Measurements from ENCODE around the genes PEX6, KLHDC3 and CUL7.

DNA sequence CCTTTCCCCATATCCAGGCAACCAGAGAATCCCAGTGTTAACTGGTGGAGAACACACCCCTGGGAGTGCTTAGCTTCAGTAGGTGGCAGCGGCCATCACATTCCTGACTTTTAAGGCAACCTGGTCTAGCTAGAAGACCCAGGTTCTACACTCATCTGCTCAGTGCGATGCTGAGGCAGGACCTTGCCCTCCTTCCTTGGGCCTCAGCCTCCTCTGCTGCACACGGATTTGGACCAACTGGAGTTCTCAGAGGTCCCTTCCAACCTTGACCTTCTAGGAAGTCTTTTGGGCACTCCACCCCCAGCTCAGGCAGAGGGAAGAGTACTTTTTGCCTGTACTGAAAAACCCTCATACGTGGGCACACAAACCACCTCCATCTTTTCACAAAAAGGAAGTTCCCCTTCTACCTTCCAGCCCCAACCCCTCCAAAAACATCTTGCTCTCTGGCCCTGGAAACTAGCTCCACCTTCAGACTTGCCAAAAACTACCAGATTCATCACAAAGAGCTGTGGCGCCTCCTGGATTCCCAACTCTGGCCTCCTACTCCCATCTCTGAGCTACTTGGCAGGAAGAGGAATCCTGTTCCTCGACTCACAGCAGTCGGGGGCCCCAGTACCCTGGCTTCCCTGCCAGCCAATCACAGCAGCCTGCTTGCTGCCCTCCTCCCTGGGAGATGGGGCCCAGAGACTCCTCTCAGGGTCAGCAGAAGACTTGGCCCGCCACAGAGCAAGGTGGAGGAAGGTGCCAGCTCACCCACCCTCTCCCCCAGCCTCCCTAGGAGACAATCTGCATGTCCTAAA lies 2.8 kb downstream of the CCND3 start:
- PRO-cap, 5 experiments, result no peak in any of the 5 experiments
- RAMPAGE, long total RNA, 2 experiments, result no peak in any of the 2 experiments
- RRBS, result no CpG with 5 or more reads among the region's 8 CpGs

- PRO-cap, 5 experiments, result no peak in any of the 5 experiments
- RAMPAGE, long total RNA, 2 experiments, result no peak in any of the 2 experiments
- RRBS, result 73% methylated on average over 3 of the region's 10 CpGs
Observed at GRCh38 chr6:41947486-41948297, 6.1 kb upstream of the CCND3 start.

DNA sequence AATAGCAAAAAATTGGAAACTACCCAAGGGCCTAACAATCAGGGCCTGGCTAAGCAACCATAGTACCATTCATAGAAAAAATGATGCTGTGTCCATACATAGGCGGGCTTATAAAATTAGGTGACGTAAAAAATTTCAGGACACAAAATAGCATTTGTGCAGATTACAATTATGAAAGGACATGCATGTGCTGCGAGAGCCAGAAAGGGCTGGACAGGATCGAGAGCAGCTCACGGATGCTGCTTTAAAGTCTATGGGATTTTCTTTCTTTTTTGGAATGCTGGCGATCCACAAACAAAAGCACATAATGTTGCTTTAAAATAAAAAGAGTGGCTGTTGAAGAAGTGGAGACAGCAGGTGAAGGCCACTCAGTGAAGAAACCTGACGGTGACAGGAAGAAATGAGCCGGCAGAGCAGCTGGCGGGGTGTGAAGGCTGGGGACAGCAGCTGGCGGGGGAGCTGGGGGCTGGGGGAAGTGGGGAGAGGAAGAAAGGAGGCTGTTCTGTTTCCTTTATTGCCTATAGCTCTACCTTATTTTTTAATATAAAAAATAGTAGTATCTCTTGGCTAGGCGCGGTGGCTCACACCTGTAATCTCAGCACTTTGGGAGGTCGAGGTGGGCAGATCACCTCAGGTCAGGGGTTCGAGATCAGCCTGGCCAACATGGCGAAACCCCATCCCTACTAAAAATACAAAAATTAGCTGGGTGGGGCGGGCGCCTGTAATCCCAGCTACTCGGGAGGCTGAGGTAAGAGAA lies 42.6 kb upstream of the TAF8 start:
- PRO-cap, 5 experiments, result peak in 3 of 5 experiments; most common plus-strand start position 202 of the sequence (in 3)
- RAMPAGE, long total RNA, 2 experiments, result no peak in any of the 2 experiments
- RRBS, result no CpG with 5 or more reads among the region's 18 CpGs

- PRO-cap, 5 experiments, result no peak in any of the 5 experiments
- RAMPAGE, long total RNA, 2 experiments, result no peak in any of the 2 experiments
- RRBS, result no CpG with 5 or more reads among the region's 9 CpGs
Observed at GRCh38 chr6:42022603-42023034, 27.7 kb upstream of the TAF8 start.

DNA sequence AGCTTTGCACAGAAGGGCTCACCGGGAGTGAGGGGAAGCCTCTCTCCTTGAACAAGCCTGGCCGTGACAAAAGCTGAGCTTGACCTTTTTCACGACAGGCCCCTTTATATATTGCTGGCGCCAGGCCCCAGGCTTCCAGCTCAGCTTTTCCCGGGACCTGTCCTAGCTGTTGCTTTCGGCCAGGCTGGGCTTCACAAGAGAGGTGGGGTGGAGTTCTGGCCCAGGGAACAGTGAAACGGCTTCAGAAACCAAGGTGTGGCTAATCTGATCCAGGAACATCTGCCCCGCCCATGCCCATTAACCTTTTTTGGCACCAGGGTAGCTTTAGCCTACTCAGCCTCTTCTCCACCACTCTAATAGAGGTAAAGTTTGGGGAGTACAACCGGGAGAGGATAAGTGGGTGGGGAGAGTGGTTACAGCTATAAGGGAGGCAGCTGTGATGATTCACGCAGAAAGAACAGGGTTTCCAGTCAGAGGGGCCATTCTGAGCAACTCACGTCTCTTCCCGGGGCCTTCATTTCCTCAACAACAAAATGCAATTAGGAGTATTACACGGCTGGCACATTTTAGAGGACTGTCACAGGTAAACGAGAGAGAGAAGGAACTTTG lies 42.8 kb downstream of the C6orf132 start:
- PRO-cap, 5 experiments, result no peak in any of the 5 experiments
- RAMPAGE, long total RNA, 2 experiments, result no peak in any of the 2 experiments
- RRBS, result no CpG with 5 or more reads among the region's 14 CpGs

DNA sequence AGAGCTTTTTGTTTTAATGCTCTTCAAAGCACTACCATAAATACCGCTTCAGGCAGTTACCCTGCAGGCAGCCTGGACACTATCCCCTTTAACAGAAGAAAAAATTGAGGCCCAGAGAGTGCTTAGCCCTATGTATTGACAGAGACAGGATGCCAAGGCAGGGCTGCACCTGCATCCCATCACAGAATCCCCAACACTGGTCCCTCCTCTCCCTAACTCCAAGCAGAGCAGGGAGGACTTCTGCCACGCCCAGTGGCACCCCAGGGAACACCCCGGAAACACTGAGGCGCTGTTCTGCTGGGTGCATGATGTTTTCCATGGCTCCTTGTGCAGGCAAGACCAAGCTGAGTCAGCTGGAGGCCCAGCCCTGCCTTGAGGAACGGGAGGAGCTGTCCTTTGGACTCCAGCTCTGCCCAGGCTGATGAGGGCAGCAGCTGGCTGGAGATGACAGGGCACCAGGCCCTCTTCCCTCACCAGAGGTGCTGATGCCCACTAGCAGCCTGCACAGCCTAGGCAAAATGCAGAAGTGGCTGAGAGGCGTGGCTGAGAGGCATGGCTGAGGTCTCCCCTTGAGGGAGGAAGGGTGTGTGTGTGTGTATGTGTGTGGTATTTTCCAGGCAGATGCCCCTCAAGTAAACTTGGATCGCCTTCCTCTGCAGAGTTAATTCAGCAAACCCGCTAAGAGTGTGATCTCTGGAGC lies 2.5 kb downstream of the C6orf132 start:
- PRO-cap, 5 experiments, result no peak in any of the 5 experiments
- RAMPAGE, long total RNA, 2 experiments, result no peak in any of the 2 experiments
- RRBS, result no CpG with 5 or more reads among the region's 8 CpGs

DNA sequence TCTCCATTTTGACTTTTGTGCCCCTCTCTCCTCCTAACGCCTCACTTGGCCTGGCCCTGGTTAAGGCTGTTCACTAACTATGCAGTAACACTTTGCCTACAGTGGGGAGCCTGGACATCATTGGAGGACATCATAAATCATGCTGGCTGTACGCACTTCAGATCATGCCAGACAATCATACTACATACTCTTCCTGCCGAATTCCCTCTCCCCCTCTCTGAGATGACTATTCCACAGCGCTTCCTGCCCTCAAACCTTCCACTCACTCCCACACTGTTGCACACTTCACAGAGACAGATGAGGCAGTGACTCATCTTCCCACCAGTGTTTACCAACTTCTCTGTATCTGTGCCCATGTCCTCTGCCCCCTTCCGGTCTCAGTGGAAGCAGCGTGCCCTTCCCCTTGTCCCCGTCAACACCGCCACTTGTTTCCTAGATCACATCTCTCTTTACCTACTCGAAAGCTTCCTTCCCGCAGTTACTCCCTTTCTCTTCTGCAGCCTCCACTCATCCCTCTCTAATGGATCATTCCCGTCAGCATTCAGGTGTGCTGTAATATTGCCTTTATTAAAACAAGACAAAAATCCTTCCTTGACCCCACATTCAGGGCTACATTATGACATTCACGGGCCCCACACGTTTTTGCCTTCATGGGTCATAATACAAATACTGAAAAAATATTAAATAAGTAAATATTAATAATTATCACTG lies 3.3 kb upstream of the GUCA1B start:
- PRO-cap, 5 experiments, result no peak in any of the 5 experiments
- RAMPAGE, long total RNA, 2 experiments, result no peak in any of the 2 experiments
- RRBS, result no CpG with 5 or more reads among the region's 13 CpGs

DNA sequence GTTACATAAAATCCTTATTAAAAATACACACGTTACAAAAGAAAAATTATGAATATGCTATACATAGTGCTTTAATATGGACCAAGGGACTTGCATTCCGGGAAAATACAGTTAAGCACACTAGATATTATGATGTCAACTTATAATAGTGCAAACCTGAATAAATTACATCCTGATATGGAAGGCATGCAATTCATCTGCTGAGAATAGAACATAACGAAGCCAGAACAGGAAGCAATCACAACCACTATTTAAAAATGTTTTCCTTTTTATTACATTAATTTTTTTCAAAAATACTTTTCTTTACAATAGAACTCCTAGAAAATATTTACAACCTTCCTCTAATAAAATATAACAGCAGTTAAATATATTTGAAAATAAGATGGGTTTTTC lies 7.8 kb upstream of the MRPS10 start:
- PRO-cap, 5 experiments, result no peak in any of the 5 experiments
- RAMPAGE, long total RNA, 2 experiments, result no peak in any of the 2 experiments
- RRBS, result no CpG with 5 or more reads among the region's 3 CpGs

DNA sequence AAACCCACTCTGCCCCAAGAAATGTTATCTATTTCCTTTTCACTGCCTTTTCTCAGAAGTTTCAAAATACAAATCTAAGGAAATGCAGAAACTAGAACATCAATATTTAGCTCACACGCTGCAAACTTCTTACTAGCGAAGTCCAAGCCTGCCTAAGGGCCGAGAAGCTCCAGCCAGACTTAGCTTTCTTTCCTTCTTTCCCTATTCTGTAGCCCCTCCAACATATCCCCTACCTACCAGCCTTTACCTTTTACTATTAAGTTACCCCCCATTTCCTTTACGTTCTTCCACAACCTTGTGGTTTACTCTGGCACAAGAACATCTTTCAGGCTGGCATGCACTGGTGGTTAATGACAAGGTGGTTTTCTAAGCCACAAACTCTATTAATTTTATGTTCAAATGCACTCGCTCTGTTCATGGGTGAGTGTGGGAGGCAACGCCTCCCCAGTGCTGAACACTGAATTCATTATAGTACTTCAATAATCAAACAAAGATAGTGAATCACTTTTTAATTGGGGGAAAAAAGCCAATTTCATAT lies 64.5 kb downstream of the TRERF1 start:
- PRO-cap, 5 experiments, result no peak in any of the 5 experiments
- RAMPAGE, long total RNA, 2 experiments, result no peak in any of the 2 experiments
- RRBS, result no CpG with 5 or more reads among the region's 6 CpGs

- PRO-cap, 5 experiments, result no peak in any of the 5 experiments
- RAMPAGE, long total RNA, 2 experiments, result no peak in any of the 2 experiments
- RRBS, result no CpG with 5 or more reads among the region's 4 CpGs
Observed at GRCh38 chr6:42441457-42441852, 10.3 kb downstream of the TRERF1 start.

GRCh38 chr6:42443685-42444099 lies 8.0 kb downstream of the TRERF1 start:
- PRO-cap, 5 experiments, result no peak in any of the 5 experiments
- RAMPAGE, long total RNA, 2 experiments, result no peak in any of the 2 experiments
- RRBS, result no CpG with 5 or more reads among the region's 8 CpGs

DNA sequence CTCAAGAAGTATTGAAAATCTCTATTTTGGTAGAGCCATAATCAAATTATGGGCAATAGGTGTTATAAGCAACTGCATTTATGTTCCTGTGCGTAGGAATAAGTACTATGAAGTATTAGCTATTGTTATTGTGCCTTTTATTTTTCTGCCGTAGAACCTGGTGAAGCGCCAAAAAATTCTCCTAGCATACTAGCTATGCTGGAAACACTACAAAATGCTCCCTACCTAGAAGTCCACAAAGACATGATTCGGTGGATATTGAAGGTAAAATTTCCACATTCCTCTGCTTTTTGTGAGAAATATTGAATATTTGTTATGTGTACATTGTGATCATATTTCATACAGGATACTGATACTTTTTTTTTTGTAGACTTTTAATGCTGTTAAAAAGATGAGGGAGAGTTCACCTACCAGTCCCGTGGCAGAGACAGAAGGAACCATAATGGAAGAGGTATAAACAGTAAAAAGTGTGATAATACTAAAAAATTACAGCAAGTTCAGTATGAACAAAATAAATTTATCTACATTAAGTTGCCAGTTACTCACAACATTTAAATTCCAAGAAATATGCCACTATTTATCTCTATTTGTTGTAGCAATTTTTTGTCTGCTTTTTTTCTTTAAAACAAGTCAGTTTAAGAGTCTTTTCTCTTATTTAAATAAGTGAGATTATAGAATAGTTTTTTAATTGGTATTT lies 64.4 kb downstream of the PRPH2 start:
- PRO-cap, 5 experiments, result no peak in any of the 5 experiments
- RAMPAGE, long total RNA, 2 experiments, result no peak in any of the 2 experiments
- RRBS, result no CpG with 5 or more reads among the region's 5 CpGs

DNA sequence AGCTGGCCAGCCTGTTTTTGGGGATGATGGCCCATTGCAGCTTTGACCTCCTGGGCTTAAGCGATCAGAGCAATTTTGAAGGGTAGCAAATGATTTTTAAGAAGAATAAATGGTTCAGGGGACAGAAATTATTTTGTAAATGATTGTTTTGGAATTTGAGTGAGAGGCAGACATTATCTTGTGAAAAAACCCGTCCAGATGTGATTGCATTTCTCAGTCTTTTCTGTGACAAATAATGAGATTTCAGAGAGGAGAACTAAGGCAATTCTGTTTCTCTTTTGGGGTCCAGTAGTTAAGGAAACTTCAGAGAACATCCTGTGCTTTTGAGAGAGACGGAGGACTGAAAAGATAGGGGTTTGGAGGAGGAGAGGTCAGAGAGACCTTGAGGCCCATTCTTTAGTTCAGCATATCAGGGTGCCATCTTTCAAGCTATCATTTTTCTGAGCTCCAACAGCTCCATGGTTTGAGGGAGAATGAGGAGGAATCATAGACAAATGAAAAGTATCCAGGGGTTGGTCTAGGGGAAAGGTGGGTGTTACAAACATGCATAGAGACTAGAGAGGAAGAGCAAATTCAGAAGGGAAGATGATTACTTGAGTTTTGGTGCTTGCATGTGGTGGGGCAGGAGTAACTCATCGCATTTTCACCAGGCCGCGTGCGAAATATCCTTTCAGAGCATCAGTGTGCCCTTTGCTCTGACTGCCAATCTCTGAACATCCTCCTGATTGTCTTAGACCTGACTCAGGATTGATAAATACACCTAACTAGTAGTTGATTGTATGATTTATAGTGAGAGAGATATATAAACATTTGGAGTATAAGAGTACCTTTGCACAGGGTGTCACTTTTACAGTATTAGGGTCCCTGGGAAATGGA lies 7.8 kb upstream of the BICRAL start:
- PRO-cap, 5 experiments, result no peak in any of the 5 experiments
- RAMPAGE, long total RNA, 2 experiments, result no peak in any of the 2 experiments
- RRBS, result no CpG with 5 or more reads among the region's 7 CpGs

DNA sequence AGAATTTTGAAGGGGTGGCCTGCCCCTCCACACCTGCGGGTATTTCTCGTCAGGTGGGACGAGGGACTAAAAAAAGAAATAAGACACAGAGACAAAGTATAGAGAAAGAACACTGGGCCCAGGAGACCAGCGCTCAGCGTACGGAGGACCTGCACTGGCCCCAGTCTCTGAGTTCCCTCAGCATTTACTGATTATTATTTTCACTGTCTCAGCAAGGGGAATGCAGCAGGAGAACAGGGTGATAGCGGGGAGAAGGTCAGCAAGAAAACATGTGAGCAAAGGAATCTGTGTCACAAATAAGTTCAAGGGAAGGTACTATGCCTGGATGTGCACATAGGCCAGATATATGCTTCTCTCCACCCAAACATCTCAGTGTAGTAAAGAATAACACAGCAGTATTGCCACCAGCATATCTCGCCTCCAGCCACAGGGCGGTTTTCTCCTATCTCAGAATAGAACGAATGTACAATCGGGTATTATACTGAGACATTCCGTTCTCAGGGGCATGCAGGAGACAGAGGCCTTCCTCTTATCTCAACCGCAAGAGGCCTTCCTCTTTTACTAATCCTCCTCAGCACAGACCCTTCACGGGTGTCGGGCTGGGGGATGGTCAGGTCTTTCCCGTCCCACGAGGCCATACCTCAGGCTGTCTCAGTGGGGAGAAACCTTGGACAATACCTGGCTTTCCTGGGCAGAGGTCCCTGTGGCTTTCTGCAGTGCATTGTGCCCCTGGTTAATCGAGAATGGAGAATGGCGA lies 3.2 kb upstream of the C6orf226 start:
- PRO-cap, 5 experiments, result no peak in any of the 5 experiments
- RAMPAGE, long total RNA, 2 experiments, result no peak in any of the 2 experiments
- RRBS, result no CpG with 5 or more reads among the region's 19 CpGs

DNA sequence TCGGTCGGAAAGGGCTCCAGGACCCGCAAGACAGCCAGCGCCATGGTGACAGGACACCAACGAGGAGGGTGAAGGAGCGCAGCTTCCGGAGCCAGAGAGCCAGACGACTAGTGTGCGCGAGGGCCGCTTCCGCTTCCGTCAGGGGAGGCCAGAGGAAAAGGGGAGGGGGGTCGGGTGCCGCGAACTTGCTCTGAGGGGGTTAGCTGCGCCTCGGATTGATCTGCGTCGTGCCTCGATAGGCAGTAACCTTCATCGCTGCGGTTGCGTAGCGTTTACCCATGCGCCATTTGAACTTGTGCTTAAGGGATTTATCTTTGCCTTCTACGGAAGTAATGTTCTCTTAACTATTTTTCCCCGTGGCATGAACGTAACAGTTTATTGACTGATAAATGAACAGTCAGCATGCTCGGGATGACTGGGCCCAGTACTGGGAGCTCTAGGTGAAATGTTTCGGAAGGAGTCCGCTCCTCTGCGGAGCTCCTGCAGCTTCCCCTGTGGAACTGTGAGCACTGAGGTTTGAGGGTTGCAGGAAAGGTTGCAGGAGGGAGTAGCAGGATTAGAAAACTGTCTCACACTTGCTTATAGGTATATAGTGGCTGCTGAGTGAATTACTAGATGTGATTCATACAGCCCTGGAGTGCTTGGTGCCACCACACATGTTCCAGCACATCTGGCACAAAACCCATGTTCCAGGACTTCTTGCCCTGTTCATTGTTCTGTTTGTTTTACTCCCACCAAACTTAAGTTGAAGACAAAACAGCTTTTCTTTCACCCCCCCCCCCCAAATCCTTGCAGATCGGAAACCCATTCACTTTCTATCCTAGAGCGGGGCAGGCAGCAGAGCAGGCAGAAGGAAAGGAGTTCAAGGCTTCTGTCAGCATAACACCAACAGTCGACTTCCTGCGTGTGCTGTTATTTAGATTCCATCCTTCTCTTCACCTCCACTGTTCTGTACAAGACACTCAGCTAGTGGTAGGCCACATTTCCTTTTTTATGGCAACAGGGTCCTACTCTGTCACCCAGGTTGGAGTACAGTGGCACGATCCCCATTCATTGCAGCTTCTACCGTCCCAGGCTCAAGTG lies at the start of gene PEX6:
PEX6 (minus strand) TSS at position 75 of the 1,083 bp plus-strand sequence.
- PRO-cap, 5 experiments, result peak in 5 of 5 experiments; most common plus-strand start position 156 of the sequence (in 2); most common minus-strand start position 109 of the sequence (in 4)
- RAMPAGE, long total RNA, 2 experiments, result no peak in any of the 2 experiments
- RRBS, result 0% methylated on average over 4 of the region's 39 CpGs

- PRO-cap, 5 experiments, result peak in 5 of 5 experiments; most common plus-strand start chr6:43014268 (in 3)
- RAMPAGE, long total RNA, 2 experiments, result start-site peak on the plus strand in 2 of 2 experiments, at chr6:43014232-43014326 at its widest, 98 to 290 reads per replicate
- RRBS, result 2% methylated on average over 14 of the region's 38 CpGs
Observed at GRCh38 chr6:43014025-43014982, at the start of gene KLHDC3. TSS of gene KLHDC3 (plus strand) at chr6:43014249.

DNA sequence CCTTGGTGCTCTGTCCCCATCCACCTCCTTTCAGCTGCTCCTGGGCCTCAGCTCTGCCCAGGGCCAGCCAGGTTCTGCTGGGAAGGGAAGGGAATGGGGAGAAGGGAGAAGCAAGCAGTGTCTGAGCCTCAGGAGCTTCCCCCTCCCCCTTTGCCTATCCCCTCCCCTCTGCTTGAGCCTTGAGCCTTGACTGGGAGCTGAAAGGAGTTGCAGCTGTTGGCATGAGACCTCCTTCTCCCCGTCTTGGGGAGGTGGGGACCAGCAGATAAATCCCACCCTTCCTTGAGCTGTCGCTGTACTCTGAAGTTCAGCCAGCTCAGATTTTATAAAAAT lies 512 bp upstream of the RRP36 start:
- PRO-cap, 5 experiments, result no peak in any of the 5 experiments
- RAMPAGE, long total RNA, 2 experiments, result no peak in any of the 2 experiments
- RRBS, result no CpG with 5 or more reads among the region's 2 CpGs

DNA sequence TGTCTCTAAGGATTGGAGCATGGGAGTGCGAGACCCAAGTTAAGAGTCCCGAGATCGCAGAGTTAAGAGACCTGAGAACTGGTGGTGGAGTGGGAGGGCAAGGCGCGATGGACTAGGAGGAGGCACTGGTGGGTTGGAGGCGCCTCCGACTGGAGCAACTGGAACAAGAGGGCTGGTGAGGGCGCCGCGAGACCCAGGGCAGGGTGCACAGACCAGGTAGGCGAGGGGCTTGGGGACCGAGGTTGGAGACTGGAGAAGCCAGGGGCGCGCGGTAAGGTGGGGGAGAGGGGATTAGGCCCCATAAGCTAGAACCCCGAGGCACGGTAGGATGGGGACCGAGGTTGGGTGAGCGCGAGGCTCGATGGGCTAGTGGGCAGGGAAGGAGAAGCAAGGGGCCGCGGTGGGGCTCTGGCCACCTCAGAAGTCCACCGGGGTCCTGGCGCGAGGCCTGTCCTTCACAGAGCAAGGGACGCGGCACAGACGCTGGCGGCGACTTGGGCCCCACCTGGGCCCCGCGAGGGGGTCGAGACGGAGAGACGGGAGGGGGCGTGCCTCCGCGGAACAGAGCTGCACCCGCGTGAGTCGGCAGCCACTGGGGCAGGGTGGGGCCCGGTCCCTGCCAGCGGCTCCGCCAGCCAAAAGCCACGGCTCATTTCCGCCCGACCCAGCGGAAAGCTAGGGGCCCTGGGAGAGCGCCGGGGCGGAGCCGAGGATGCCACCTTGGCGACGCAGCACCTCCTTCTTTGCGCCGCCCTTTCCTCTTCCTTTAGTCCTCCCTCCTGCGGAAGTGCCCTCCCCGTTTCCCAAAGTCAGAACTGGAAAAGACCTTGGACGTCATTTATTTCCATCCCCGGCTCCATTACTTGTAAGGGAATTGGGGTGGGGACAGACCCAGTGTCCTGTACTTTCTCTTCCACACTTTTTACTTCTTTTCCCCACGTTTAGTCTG lies at the start of gene CUL7:
CUL7 (minus strand) TSS at position 646 of the 949 bp plus-strand sequence.
- PRO-cap, 5 experiments, result peak in 5 of 5 experiments; most common plus-strand start position 868 of the sequence (in 4); most common minus-strand start position 594 of the sequence (in 2)
- RAMPAGE, long total RNA, 2 experiments, result no peak in any of the 2 experiments
- RRBS, result 2% methylated on average over 6 of the region's 62 CpGs

DNA sequence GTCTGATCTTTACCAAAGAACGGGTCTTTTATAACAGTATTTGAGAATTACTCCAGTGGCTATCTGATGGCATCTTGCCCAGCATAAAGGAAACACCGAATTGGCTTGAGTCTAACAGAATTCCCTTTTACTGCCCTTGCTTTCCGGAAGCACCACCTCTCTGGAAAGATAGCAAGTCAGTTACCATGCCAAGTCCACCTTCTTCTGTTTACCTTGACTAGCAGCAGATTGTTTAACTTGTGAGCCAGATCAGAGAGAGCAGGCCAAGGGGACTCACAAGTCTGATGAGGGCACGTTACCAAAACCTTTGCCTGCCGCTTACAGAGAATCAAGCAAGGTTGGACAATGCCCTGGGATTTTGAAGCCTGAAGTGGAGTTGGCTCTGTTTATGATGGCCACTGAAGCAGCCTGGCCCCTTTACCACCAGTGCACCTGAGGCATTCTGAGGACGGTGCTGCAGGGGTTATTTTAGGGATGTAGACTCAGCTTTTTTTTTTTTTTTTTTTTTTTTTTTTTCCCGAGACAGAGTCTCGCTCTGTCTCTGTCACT lies 20.7 kb upstream of the SRF start:
- PRO-cap, 5 experiments, result peak in 5 of 5 experiments; most common plus-strand start position 247 of the sequence (in 4)
- RAMPAGE, long total RNA, 2 experiments, result no peak in any of the 2 experiments
- RRBS, result no CpG with 5 or more reads among the region's 8 CpGs

- PRO-cap, 5 experiments, result no peak in any of the 5 experiments
- RAMPAGE, long total RNA, 2 experiments, result no peak in any of the 2 experiments
- RRBS, result no CpG with 5 or more reads among the region's 25 CpGs
Observed at GRCh38 chr6:43169907-43170617, 1.0 kb upstream of the SRF start.